GM12892 (cell line): ENCODE data around the gene SETD7.

GRCh38 chr4:139343958-139344665 is 41.8 kb upstream of the NDUFC1 start:
- RRBS: no CpG with 5 or more reads among the region's 3 CpGs

DNA sequence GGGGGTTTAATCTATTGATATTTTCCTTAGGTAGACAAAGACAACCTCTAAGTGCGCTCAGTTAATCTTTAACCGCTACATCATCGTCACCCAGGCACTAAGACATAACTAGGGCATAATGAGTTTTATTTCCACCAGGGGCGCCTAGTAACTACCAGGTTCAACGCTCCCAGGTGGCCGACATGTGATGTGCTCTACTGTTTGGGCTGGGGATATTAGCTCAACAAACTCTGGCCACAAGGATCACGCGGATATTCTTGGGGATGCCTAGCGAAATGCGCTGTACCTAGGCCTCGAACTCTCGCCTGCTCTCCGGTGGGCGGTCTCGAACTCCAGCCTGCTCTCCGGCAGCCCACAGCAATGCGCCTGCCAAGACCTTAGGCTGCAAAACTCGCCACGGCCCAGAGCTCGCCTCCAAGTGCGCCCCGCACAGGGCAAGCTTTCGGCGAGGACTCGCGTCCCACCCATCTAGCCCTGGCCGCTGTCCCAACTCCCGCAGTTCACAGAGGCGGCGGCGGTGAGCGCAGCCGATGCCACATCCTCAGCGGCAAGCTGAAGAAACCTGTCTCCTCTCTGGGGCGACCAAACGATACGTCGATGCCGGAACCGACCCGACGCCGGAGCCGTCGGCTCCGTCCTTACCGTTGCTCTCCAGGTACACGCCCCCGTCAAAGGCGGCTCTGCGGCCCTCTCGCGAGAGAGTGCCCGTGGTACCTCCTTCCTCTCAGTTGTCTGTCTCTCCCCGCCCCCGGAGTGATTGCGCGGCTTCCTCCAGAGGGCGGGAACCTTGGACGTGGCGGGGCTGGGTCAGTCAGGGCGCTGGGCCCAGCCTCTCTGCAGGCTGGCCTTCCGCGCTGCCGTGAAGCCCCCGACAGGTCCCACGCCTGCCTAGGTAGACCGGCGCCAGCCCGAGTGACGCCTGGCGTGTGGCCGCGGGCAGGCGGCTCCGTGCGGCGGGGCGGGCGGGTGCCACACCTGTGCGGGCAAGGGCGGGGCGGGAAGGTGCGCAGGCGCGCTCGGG is 568 bp upstream of the RAB33B start:
- RRBS: no CpG with 5 or more reads among the region's 87 CpGs

DNA sequence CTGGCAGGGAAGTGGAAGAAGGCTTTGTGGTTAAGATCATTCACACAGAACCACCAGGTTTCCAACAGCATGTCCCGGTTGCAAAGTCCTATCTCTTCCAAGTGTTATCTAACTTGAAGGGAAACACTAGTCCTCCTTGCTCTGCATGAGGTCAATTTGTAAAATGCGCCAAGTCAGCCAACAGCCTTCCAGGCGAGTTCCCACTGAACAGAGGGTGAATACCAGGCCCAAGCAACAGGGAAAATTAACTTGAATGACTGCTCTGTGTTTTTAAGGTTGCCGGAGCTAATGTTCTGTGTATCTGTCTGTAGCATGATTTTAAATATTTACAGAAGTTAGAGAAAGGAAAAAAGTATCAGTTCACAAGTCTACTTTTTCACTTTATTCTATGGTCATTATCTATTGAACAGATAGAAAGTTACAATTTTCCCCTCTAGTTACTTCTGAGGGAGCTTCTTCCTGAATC is 4.9 kb downstream of the SETD7 start:
- RRBS: no CpG with 5 or more reads among the region's 4 CpGs

GRCh38 chr4:139556023-139556690 is at the start of gene SETD7:
Gene SETD7, minus strand, starts transcription at chr4:139556219.
- RRBS: 3% methylated on average over 19 of the region's 62 CpGs

DNA sequence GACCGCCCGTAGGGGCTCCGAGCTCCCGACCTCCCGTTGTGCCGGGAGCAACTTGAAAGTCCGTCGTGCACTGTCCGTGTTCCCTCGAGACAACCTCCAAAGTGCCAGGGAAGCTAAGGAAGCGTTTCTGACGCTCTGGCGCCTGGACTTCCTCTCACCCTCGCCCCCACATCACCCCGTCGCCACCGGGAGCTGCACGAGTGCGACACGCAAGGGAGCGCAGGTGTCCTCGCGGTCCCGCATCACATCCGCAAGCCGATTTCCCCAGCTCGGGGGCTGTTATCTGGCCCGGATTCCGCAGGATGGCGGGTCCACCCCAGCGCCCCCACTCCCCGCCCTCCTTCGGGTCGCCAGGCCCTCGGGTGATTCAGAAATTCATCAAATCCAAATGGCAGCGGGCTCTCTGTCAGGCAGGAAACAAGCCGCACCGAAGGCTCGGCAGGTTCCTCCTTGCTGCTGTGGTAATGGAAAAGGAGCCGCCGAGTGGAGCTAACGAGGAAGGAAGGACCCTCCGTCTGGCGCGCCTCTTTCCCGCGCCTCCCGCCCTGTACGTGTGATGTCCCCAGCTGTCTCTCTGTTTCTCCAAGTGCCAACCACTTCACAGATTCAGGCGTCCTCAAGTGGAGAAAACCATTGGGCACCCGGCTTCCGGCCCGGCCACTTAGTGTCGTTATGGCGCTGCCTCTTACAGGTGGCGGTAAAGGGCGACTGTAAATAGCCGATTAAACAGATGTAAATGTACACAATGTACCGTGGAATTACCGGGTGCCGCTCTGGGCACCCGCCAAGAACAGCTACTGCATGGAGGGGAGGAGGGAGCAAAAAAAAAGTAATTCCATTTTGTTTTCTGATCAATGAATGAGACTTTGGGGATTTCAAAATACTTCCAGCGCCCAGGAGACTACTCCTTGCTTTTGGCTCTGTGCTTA is 936 bp upstream of the SETD7 start:
- RRBS: no CpG with 5 or more reads among the region's 63 CpGs

GRCh38 chr4:139559049-139559529 is 3.1 kb upstream of the SETD7 start:
- RRBS: no CpG with 5 or more reads among the region's 5 CpGs

- RRBS: no CpG with 5 or more reads among the region's 9 CpGs
Measured at GRCh38 chr4:139734032-139734661, 68.5 kb downstream of the MGST2 start.

GRCh38 chr4:139802166-139802937 is 136.7 kb downstream of the MGST2 start:
- RRBS: no CpG with 5 or more reads among the region's 5 CpGs

DNA sequence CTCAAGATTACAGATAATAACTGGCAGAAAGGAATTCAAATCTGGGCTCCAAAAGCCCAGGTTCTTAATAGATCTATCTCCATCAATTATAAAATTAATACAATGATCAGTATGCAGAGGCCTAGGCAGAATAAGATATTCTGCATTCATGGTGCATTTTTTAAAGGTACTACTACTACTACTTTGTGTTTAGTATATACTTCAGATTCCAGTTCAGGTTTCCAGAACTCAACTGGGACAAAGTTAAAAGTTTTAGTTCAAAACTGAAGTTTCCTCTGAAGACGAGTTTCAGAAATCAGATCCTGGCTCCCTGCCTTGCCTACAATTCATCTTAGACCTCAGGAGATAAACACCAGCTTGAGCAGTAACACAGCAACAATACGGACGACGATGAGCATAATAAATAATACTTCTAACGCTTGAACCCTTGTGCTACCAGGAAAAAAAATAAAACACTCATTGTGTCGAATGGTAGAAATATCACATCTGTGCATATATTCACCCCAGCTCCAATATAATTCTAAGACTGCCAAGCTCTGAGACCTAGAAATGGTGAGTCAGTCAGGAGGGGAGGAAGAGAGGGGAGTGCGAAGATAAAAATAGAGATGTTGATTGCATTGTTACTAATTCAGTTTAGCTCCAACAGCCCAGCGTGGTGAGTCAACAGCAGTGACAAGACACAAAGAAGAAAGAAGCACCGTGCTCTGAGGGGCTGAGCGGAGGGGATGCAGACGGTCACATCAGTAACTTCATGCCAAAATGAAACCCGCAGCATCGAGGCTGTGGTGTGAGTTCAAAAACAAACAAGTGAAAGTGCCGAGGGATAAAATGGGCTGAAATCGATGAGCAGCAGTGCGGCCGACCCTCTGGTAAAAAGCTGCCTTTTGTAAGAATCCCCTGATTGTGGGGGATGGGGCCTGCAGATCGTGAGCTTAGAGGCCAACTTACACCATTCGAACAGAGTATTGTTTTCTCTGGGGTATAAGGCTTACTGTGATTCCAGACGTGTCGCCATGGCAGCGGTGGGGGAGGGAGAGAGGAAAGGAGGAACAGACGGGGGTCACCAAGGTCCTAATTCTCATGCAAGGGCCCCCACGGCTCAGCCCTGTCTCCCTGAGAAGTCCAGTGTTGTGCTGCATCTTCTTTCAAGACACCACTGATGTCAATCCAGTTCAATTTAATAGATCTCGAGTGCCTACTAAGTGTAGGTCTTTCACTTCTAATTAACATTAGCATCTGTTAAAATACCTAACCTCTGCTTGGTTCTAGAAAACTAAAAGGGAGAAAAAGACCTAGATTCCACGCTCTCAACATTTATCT is 150.3 kb downstream of the MGST2 start:
- RRBS: no CpG with 5 or more reads among the region's 26 CpGs

DNA sequence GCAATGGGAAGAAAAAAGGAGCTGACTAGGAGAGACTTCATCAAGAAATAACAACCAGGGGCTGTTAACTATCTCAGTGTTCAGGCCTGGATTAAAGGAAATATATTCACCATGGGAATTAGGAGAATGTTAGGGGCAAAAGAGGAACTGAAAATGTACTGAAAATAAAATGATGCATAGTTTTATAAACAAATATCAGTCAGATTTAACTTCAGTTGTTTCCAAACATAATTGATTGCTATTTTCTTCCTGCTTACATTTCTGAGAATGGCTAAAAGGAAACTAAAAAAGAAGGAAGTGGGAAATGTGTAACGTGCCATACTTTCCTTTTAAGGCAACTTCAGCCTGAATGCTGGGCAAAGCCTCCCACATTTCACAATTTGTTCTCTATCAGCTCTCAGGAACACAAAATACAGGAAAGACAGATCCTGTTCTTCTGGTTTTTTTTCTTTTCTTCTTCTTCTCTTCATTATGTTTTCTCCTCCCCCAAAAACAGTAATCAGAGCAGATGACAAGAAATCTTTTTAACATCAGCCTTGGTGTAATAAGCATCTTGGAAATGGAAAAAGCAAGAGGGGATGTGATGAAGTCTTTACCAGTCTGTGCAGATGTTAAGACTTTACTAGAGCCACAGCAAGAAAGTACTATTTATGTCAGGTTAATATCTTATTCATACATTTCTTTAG is 178.0 kb downstream of the MAML3 start:
- RRBS: no CpG with 5 or more reads among the region's 1 CpG

DNA sequence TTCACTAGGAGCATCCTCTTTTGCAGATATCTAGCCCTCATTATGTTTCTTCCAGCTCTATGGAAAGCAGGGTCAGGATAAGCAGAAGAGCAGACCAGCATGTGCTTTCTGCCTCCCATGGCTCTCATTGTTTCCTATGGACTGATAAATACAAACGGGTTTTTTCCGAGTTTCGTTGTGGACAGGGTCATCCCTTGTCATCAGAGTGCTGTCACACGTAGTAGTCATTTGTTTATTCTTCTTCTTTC is 168.1 kb downstream of the MAML3 start:
- RRBS: no CpG with 5 or more reads among the region's 4 CpGs

- RRBS: no CpG with 5 or more reads among the region's 3 CpGs
Measured at GRCh38 chr4:139998500-139999314, 155.3 kb downstream of the MAML3 start.

DNA sequence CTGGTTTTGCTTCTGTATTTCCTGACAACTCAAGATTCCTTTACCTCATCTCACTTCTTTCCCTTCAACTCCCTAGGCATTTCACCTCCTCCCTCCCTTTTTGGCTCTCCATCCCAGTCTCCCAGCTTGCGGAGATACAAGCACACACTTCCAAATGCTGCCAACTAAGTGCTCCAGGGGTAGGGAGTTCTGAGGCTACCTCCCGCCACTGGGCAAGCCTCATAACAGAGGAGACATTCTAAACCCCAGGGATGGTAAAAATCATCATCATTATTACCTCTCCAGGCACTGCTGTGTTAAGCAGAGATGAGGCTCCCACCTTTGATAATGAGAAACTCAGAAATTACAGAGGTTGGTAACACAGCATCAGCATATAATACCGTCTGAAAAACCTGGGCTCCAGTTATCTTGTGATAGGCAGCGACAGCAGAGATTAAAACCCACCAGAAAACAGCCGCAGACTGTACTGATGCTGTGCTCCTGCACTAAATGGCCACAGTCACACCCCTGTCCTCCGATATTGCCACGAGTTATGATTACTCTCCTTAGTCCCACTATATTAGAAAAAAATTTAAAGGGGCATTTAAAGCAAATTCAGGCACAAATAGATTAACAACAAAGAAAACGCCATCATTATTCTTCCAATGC is 123.3 kb downstream of the MAML3 start:
- RRBS: no CpG with 5 or more reads among the region's 8 CpGs

- RRBS: no CpG with 5 or more reads among the region's 5 CpGs
Measured at GRCh38 chr4:140108154-140108801, 45.7 kb downstream of the MAML3 start.

DNA sequence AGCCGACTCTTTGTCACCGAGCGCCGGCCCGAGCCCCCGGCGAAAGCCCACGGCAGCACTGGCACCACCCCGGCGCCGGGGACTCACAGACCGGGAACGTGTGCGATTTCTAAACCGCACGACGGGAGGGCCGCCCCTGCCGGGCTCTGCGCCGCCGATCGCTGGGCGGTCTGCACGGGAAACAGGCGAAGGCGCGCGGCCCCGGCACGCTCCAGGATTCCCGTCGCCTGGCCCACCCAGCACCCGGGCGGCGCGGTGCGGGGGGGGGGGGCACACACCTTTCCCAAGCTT is 2.6 kb downstream of the MAML3 start:
- RRBS: 6% methylated on average over 24 of the region's 38 CpGs

- RRBS: no CpG with 5 or more reads among the region's 4 CpGs
Measured at GRCh38 chr4:140244175-140244755, 90.3 kb upstream of the MAML3 start.

DNA sequence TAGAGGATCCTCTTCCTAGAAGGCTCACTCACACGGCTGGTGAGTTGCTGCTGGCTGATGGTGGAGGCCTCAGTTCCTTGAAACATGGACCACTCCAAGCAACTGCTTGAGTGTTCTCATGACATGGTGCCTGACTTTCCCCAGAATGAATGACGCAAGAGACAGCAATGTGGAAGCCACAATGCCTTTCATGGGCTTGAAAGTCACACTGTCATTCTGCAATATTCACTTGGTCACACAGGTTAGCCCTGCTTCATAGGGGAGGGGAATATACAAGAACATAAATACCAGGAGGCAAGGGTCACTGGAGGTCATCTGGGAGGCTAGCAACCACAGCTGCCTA is 97.0 kb upstream of the MAML3 start:
- RRBS: no CpG with 5 or more reads among the region's 2 CpGs

GRCh38 chr4:140632906-140633605 is 64.3 kb upstream of the UCP1 start:
- RRBS: no CpG with 5 or more reads among the region's 6 CpGs

DNA sequence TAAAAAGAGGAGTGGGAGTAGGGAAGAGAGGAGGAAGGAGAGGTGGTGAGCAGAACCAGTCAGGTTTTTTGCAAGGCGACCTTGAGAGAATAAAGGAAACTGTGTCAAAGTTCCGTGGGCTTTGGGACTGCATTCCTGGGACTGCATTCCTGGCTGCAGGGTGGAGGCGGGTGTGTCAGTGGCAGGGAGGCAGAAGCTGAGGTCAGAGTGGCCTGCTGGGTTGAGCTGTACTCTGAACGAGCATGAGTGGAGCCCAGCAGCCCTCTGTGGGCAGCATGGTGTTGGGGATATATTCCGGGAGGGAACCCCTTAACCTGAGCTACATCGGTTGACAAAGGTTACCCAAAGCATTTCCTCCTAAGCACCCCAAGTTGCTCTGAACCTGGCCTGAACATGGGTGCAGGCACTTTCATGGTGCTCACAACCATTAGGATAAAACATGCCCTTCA is 66.9 kb upstream of the UCP1 start:
- RRBS: no CpG with 5 or more reads among the region's 6 CpGs

DNA sequence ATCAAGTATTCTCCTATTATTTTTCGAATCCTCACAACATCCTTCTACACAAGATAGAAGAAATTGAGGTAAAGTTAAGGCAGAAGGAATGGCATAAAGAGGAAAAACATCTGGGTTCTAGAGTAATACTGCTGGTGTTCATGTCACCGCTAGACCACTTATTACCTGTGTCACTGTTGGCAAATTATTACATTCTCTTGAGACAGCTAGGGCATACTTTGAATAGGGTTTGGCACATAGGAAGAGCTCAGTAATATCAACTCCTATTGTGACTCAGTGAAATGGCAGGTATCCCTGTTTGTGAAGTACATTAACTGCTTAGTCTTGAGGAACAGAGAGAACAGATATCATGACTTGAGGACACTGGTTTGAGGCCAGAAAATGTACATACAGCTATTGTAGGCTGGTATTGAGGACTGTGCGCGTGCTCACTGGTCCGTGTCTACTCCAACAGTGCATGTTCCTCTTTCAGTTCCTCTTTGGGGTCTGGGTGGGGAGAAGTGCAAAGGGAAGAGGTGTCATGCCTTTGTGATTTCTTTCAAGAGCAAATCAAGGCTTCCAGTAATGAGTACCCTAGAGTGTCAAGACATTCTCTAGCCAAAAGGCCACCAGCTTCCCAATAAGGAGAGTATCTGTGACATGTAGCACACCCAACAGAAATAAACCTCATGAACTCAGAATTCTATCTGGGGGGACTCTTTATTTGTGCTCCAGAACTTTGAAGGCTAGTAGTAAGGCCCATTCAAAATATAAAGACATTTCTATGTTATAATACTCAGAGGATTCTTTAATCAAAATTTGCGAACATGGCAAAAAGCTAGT is 34.6 kb upstream of the TBC1D9 start:
- RRBS: no CpG with 5 or more reads among the region's 6 CpGs